CD14-positive monocyte (primary cell): ENCODE measurements around a stretch of chr17.

- CAGE, long polyA plus RNA: no peak
Observed at GRCh38 chr17:81068814-81069447, 34.0 kb downstream of the BAIAP2 start.

DNA sequence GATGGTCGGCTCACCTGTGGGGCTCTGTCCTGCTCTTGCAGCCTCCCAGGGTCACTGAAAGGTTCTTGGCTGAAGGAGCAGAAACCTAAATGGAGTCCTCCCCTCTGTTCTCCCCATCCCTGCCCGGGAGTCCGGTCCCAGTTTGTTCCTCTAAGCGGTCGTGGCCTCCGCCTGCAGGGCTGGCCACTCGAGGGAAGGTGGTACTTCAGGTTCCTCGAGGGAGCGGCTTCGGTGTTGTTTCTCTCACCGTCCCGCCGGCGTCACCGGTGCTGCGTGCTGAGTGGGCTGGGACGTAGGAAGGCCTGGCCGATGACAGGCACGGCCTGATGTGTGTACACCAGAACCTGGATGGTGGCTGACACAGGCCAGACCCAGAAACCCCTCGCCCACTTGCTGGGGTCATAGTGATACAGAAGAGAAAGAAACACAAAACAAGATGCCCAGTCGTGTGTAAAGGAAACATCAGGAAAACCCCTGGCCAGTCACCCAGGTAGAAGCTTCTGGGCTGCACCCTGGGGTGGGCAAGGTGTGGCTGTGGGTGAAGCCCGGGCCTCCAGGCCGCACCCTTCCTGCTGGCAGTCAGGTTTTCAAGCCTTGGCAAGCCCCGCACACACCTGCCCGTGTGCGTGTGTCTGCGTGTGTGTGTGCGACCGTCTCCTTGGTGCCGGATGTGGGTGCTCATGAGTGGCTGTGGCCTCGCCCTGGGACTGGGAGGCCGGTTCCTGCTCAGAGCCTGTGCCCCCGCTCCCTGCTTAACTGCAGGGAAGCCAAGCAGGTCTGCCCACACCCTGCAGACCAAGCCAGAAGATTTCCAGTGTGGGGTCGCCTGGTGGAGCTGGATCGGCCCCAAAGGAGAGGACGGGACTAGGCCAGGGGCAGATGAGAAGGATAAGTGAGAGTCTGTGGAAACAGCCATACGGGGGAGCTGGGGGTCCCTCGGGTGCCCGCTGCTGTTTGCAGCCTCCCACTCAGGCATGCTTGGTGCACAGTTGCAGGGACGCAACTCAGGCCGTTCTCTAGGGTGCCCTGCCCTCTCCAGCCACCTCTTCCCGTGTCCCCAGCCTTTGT is 52.1 kb downstream of the BAIAP2 start:
- CAGE, long polyA plus RNA: no peak

DNA sequence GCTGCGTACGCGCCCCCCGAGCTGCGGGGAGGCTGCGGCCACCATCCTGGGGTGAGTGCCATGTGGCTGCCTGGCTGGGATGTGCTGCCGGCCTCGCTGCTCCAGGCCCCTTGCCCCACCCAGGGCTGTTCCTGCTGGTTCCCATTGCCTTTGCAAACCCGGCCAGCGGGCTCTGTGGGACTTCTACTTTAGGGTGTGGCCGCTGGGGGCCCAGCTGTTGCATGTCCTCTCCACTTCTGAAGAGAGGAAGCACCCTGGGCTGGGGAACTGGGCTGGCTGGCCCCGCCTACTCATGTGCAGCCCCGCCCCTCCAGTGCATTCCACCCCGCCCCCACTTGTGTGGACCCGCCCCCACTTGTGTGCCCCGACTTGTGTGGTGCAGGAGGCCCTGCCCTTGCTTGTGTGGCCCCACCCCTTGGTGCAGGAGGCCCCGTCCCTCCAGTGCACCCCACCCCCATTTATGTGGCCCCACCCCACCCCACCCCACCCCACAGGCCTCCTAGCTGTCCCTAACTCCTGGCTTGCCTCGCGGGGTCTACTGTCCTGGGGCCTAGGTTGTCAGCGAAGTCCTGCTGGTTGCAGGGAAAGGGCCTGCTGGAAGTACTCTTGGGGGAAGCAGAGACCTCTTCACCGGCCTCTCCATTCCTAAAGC is 55.9 kb downstream of the BAIAP2 start:
- CAGE, long polyA plus RNA: no peak

DNA sequence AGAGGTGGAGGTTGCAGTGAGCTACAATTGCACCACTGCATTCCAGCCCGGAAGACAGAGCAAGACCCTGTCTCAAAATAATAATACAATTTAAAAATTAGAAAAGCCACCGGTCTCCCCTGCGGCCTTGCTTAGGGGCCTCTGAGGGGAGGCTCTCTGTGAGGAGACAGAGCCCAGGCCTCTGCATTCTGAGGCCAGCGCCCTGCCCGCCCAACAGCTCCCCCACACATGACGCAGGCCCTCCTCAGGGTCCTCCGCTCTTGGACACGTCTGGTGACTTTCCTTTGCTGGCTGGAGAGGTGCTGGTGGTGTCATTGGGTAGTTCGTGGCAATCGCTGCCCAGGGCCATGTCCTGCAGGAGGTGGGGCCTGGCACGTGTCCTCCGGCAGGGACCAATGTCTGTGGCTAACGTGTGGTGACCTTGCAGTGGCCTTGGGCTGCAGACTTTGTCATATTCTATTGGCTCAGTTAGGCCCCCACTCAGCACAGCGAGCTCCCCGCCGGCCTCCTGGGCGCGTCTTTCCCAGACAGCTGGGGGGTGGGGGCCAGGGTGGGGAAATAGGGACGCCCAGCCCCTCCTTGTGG is 52.2 kb upstream of the PVALEF start:
- CAGE, long polyA plus RNA: no peak

DNA sequence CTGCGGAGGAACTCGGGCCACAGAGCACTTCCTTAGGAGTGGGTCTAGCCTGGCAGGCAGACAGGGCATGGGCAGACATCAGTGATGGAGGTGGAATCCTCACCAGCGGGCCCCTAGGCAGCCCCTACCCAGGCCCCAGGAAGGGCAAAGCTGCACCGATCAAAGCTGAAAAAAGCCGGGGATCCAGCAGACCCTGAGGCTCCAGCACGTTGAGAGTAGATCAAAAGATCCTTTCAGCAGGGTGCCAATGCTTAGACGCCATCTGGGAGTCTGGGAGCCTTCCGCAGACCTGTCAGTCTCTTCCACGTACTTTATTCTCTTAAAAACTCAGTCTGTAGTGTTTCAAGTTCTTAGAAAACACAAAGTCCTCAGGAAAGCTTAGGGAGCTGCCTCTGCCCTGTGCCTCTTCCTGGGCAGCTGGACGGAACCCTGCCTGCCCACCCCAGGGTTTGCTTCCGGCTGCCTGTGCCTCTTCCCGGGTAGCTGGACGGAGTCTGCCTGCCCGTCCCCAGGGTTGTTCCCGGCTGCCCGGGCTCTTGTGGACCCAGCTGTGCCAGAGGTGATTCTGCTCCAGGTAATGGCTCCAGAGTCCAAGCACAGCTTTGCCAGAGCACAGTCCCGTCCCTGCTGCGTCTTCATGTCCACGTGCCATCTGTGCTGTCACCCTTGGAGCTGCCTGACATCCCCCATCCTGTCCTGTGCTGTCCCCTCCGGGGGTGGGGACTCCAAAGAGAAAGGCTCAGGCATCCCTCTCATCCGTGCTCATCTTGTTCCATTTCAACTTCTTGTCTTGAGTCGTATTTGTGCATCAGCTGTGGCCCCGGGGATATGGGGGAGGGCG is 50.8 kb upstream of the PVALEF start:
- CAGE, long polyA plus RNA: no peak

- CAGE, long polyA plus RNA: no peak
Observed at GRCh38 chr17:81117658-81118747, 47.3 kb upstream of the PVALEF start.

GRCh38 chr17:81119022-81120135 is 45.9 kb upstream of the PVALEF start:
- CAGE, long polyA plus RNA: no peak

GRCh38 chr17:81130212-81131424 is 34.7 kb upstream of the PVALEF start:
- CAGE, long polyA plus RNA: no peak

GRCh38 chr17:81150392-81151141 is 14.7 kb upstream of the PVALEF start:
- CAGE, long polyA plus RNA: no peak

DNA sequence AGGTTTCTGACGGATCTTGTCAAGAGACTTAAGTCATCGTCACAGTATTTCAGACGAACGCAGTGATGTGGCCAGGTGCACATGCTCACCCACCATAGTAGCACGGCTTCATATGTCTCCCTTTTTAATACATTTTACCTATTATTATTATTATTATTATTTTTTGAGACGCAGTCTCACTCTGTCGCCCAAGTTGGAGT is 10.2 kb upstream of the PVALEF start:
- CAGE, long polyA plus RNA: no peak

GRCh38 chr17:81244761-81245198 is 5.7 kb downstream of the NDUFAF8 start:
- CAGE, long polyA plus RNA: start-site peak on the plus strand at chr17:81245007-81245112, 14 and 16 reads in 2 replicates

GRCh38 chr17:81284968-81286364 is 9.6 kb downstream of the SLC38A10 start:
- CAGE, long polyA plus RNA: no peak

DNA sequence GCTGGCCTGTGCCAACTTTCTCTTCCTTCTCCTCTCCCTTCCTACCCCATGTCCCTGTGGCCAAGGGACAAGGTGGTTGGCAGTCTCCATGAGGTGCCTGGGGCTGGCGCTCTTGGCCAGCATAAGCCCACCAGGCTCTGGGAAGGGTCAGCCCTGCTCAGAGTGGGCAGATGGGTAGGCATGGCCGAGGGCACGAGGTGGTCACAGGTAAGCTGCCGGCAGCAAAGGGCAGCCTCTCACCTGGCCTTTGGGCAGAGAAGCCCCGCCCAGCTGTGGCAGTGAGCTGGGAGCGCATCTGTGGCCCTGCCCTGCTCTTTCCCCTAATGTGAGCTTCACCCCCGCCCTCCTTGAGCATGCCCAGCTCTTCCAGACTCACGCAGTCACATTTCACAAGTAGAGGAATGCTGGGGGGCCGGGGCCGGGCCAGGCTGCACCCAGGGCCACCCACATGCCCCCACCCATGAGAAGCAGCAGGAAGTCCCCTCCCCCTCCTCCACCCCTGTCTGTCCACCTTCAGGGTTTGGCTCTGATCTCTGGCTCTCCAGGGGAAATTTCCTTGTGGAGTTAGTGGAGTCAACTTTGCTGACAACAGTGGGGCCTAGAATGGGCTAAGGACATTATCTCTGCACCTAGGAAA is 40.7 kb upstream of the SLC38A10 start:
- CAGE, long polyA plus RNA: no peak

GRCh38 chr17:81341702-81342356 is 46.7 kb upstream of the SLC38A10 start:
- CAGE, long polyA plus RNA: no peak

DNA sequence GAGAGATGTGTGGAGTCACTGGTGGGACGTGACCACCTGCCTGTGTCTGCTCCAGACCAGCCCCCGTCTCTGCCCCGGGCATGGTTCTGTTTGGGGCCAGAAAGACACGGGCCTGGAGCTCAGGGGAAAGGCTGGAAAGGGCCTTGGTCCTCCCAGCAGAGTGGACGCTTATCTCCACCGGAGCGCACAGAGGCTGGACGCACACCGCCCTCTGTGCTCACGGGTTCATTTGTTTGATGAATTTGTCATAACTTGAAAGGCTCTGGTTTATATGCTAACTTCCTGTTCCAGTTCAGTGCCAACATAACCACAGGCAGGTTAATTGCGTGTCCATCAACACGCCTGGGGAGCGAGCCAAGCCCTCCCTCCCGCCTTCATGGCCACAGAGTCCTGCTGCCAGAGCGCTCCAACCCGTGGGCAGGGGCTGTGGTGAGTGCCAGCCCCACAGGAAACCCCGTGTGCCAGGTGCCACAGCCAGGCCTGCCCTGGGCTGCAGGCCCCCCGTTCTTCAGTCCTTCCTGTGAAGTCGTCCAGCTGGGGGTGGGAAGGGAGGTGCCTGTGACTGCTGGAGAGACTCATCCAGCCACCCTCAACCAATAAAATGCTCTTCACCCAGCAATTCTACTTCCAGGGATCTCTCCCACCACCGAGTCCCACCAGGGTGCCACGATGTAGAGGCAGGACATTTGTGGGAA is 29.5 kb upstream of the BAHCC1 start:
- CAGE, long polyA plus RNA: no peak

- CAGE, long polyA plus RNA: no peak
Observed at GRCh38 chr17:81388029-81388425, 7.2 kb upstream of the BAHCC1 start.

- CAGE, long polyA plus RNA: no peak
Observed at GRCh38 chr17:81398432-81398836, 3.2 kb downstream of the BAHCC1 start.

DNA sequence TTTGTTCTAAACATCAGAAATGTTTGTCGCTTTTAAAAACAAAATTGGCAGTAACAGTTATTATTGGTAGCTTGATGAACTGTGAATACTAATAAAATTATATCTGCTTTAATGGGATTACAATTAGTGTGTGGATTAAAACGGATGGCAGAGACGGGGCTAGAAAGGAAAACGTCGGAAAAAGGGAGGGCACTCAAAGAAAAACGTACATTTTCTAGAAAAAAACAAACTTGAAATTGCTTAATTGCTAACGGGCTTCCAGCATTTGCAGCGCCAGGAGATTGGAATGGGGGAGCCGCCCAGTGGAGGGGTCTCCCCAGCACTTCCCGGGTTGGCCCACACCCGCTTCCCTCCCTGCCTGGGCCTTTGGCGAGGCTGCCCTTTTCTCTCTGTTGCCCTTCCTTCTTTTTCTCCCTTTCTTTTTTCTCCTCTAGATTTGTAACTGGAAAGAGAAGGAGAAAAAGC is 5.8 kb downstream of the BAHCC1 start:
- CAGE, long polyA plus RNA: no peak

DNA sequence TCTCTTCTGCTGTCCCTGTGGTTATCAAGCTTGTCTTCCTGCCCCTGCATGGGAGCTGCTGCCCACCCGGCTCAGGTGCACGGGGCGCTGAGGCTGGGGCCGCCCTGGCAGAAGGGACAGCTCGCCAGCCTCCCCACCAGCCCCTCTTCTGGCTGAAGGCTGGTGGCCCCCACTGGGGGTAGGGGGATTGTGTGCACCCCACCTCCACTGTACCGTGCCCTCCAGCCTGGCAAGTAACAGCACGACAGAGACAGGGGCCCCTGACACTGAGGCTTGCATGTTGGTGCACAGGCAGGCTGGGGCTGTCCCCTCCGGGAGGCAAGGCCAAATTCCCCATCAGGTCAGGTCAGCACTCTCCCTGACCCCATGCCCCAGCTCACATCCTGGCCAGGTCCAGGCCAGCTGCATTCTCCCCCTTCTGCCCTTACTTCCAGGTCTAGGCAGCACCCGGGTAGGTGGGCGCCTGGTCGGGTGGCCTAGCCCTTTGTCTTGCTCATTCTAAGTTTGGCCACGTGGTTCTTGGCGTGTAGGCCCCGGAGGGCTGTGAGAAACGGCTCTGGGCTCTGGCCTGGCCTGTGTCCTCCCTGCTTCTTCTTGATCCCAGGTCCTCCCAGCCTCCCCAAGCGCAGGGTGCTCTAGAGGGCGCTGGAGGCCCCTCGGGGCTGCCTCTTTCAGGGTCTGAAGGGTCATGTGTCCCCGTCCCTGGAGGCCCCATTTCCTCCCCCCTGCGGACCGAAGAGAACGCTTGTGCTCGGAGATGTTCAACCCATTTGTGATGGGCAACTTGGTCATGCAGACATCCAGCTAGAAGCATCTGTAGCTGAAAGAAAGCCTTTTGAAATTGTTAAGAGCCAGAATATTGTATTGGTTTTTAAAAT is 6.5 kb downstream of the BAHCC1 start:
- CAGE, long polyA plus RNA: no peak

DNA sequence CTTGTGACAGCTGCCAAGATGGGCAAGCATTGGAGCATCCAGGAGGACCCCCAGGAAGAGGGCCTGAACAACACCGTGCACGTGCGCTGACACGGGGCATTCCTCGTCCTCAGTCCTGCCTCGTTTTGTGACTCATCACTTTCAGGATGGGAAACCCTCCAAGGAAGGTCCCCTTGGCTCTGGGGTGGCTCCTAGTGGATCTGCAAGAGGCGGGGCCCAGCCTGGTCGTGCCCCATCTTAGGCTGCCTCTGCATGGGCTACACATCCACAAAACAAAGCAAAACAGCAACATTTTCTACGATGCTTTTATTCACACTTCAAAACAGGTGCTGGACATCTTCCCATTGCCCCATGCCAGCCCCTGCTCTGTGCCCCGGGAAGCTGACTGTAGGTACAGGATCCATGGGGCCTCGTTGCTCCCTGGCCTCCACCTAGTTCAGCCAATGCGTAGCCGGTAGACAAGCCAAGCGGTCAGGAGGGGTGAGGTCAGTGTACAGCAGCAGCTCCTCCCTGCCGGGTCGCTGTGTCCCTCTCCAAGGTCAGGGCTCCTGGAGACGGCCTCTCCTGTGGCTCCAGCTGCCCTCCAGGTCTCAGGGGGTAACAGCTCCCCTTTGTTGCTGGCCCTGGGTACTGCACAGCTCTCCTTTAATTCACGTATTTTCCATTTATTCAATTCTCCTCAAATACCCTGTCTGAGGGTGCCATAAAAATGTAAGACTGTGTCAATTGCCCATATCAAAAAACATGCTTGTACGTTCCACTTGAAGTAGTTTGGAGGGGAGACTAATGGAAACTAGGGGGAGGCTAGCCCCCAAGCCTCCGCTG is 32.2 kb downstream of the ACTG1 start:
- CAGE, long polyA plus RNA: no peak